HepG2 (cell line): ENCODE measurements around a stretch of chr1.

- RRBS, 2 experiments, result no CpG with 5 or more reads among the region's 11 CpGs
CAGE:
- cytosol, long polyA minus RNA, result no peak
- cytosol, long polyA plus RNA, result no peak
- long polyA plus RNA, result no peak
- nucleus, long polyA minus RNA, result no peak
- nucleus, long polyA plus RNA, result no peak
Observed at GRCh38 chr1:39086589-39087464, 60.7 kb downstream of the NDUFS5 start.

DNA sequence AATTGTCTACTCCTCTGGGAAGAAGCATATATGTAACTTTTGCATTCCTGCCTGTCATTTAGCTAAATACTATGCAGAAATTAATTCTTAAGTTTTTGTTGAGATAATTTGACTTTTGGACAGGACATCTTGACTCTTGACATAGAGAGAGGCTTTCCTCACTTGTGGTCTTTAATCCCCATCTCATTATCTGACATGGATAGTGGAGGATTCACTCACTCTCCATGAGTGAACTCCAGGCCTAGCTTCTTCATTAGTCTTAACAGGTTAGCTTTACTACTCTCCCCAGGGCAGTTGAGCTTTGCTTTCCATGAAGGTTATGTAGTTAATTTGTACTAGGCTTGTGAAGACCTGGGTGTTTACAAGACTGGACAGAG lies 87.9 kb upstream of the MACF1 start:
CAGE:
- cytosol, long polyA minus RNA, result no peak
- cytosol, long polyA plus RNA, result no peak
- long polyA plus RNA, result no peak
- nucleus, long polyA minus RNA, result no peak
- nucleus, long polyA plus RNA, result no peak

DNA sequence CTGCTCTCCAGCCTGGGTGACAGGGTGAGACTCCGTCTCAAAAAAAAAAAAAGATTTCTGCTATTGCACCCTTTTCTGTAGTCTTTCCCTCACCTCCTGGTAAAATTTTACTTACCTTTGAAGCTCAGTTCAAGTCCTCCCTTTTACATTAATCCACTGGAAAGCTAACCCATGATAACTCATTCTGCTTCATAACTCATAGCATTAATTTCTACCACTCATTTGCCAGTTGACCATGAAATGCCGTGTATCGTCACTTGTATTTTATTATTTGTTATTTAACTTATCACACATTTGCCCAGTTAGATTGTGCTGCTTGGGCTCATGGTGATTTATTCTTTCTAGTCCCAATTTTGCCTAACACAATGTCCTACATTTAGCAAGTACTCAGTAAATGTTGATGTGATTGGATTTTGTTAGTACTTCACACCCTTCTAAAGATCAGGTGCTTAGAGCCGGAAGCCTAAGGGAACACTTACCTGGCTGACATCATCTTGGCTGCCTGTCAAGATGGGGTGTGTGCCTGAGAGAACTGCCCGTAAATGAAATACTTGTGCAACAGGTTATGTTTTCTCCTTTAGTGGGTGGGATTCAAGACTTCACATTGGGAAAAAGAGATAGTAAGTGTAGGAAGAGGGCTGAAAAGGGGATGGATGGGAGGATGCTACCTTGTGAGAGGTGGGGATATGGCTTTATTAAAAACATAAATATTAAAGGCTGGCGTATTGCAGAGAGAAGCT lies 75.7 kb upstream of the MACF1 start:
- RRBS, 2 experiments, result no CpG with 5 or more reads among the region's 6 CpGs
CAGE:
- cytosol, long polyA minus RNA, result no peak
- cytosol, long polyA plus RNA, result no peak
- long polyA plus RNA, result no peak
- nucleus, long polyA minus RNA, result no peak
- nucleus, long polyA plus RNA, result no peak

GRCh38 chr1:39141125-39141639 lies 63.3 kb upstream of the MACF1 start:
- RRBS, 2 experiments, result no CpG with 5 or more reads among the region's 3 CpGs
CAGE:
- cytosol, long polyA minus RNA, result no peak
- cytosol, long polyA plus RNA, result no peak
- long polyA plus RNA, result no peak
- nucleus, long polyA minus RNA, result start-site peak on the plus strand at chr1:39141192-39141428, 11 reads
- nucleus, long polyA plus RNA, result no peak

DNA sequence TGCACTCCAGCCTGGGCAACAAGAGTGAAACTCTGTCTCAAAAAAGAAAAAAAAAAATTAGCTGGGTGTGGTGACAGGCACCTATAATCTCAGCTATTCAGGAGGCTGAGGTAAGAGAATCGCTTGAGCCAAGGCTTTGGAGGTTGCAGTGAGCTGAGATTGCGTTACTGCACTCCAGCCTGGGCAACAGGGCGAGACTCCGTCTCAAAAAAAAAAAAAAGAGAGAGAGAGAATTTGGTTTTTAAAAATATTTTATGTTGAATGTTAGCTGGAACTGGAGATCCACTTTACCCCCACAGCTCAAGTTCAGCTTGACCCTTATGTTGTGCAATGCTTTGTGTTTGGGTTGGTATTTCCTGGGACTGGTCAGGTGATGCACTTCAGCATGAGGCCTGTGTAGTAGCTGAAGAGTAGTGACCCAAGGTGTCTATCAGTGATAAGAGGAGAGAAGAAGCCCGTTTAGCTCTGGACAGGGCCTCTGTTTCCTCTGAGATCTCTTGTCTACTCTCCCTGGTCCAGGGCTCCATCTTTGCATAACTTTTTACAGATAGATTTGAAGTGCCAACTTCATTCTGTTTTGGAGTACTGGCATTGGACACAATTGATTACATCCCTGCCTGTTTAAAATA lies 36.7 kb upstream of the MACF1 start:
- RRBS, 2 experiments, result no CpG with 5 or more reads among the region's 5 CpGs
CAGE:
- cytosol, long polyA minus RNA, result no peak
- cytosol, long polyA plus RNA, result no peak
- long polyA plus RNA, result no peak
- nucleus, long polyA minus RNA, result no peak
- nucleus, long polyA plus RNA, result no peak

DNA sequence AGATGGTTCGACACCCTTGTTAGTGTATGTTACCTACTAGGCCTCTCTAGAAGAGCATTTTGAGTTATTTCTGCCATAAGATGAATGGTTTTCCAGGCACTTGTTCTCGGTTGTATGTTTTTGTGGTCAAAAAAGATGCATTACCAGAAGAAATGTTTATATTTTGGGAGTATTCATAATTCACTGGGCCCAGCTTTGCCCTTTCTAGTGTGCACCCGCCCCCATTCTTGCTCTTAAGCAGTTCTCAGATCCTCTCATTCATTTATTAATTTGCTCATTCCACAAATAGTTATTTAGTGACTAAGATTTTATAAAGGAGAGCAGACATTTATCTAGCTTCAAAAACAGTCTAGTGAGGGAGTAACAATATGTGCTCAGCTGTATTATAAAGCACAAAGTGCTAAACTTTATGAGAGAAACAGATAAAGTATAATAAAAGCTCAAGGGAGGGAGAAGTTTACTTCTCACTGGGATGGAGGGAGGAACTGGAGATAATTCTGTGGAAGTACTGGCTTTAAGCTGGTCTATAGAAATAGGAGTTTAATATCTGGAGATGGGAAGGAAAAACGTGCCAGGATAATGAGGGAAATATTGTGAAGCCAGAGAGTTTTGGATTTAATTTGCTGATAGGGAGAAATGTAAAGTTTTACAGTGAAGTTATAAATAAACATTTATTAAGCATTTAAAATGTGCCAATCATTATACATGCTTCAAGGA lies 9.2 kb upstream of the MACF1 start:
- RRBS, 2 experiments, result no CpG with 5 or more reads among the region's 4 CpGs
CAGE:
- cytosol, long polyA minus RNA, result no peak
- cytosol, long polyA plus RNA, result no peak
- long polyA plus RNA, result no peak
- nucleus, long polyA minus RNA, result no peak
- nucleus, long polyA plus RNA, result no peak

DNA sequence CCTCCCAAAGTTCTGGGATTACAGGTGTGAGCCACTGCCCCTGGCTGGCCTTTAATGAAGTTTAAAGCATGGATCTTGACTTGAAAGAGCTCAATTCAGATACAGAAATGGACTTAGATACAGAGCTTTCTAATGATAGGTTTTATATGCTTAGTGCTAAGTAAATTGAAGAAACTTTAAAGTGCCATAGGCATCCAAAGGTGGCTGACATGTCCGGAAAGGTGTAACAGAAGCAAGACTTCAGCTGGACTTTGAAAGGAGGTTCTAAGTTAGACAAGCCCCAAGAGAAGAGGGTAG lies 16.2 kb downstream of the MACF1 start:
- RRBS, 2 experiments, result no CpG with 5 or more reads among the region's 1 CpG
CAGE:
- cytosol, long polyA minus RNA, result no peak
- cytosol, long polyA plus RNA, result no peak
- long polyA plus RNA, result no peak
- nucleus, long polyA minus RNA, result no peak
- nucleus, long polyA plus RNA, result no peak

DNA sequence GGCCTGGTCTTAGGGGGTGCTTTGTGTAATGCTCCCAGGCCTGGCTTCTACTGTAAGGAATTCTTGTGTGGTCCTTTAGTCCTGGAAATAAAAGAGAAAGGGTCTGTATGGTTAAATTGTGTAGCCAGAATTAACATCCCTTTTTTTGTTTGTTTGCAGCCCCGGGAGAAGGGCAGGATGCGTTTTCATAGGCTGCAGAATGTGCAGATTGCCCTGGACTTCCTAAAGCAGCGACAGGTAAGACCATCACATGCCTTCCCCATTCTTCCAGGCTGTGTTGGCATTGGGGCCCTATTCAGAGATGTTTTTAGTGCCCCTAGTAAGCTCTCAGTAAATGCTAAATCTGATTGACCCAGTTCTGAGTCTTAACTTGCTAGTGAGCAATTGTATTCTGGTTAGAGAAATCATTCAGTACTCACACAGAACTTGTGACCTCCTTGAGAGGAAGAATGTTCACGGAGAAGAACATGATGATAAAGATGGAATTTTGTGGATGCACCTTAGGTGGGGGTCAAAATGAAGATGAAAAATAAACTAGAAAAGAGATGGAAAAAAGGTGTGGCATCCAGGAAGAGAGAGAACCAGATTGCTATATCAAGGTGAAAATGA lies 49.7 kb downstream of the MACF1 start:
- RRBS, 2 experiments, result no CpG with 5 or more reads among the region's 4 CpGs
CAGE:
- cytosol, long polyA minus RNA, result no peak
- cytosol, long polyA plus RNA, result no peak
- long polyA plus RNA, result no peak
- nucleus, long polyA minus RNA, result no peak
- nucleus, long polyA plus RNA, result no peak

DNA sequence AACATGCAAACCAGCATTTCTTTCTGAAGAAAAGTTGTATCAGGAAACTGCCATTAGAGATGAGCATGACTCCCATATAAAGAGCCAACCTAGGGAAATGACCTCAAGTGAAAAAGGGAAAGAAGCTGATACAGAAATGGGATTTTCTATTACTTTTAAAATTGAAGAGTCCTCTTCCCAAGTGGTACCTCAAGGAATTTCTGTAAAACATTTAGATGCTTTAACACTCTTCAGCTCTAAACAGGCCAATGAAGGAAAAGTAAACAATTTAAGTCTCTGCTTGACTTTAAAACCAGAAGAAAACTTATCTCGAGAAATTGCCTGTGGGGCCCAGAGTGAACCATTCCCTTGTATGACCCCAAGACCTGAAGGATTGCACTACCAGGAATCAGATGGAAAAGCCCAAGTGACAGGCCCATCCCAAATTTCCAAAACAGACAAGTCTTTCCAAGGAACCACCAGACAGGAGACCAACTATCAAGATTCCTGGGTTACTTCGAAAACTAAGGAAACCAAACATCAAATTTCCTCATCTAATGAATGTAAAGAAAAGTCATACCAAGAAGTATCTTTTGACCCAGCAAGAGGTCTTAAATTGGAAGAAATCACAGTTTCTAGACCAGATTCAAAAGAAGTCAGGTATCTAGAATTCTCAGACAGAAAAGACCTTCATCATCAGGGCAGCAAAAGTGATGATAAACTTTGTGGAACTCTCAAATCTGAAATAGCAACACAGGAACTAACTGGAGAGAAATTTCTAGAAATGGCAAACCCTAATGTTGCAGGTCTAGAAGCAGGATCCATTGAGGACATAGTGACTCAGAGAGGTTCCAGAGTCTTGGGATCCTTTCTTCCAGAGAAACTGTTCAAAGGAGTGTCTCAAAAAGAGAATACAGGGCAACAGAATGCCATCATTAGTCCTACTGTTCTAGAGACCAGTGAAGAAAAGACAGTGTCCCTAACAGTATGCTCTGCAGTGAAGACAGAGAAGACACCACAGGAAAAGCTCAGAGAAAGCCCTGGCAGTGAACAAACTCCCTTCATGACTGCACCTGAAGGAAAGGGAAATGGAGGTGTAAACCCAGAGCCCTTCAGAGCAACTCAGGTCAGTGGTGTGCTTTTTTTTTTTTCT lies 131.4 kb downstream of the MACF1 start:
- RRBS, 2 experiments, result no CpG with 5 or more reads among the region's 2 CpGs
CAGE:
- cytosol, long polyA minus RNA, result no peak
- cytosol, long polyA plus RNA, result no peak
- long polyA plus RNA, result no peak
- nucleus, long polyA minus RNA, result no peak
- nucleus, long polyA plus RNA, result no peak

DNA sequence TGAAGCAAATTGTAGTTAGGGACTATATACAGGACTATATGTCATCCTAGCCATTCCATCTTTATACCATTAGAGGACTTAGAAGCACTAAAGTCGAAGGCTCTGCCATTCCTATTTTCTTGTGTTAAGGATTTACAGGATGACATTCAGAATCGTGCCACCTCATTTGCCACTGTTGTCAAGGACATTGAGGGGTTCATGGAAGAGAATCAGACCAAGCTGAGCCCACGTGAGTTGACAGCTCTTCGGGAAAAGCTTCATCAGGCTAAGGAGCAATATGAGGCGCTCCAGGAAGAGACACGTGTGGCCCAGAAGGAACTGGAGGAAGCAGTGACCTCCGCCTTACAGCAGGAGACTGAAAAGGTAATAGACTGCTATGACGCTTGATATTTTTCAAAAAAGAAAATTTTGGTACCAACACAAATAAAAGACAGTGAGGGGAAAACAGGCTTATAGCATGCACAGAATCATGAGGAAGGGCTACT lies 140.7 kb upstream of the BMP8A start:
- RRBS, 2 experiments, result no CpG with 5 or more reads among the region's 8 CpGs
CAGE:
- cytosol, long polyA minus RNA, result no peak
- cytosol, long polyA plus RNA, result no peak
- long polyA plus RNA, result no peak
- nucleus, long polyA minus RNA, result no peak
- nucleus, long polyA plus RNA, result no peak

GRCh38 chr1:39387292-39387811 lies 104.1 kb upstream of the BMP8A start:
- RRBS, 2 experiments, result no CpG with 5 or more reads among the region's 5 CpGs
CAGE:
- cytosol, long polyA minus RNA, result no peak
- cytosol, long polyA plus RNA, result no peak
- long polyA plus RNA, result no peak
- nucleus, long polyA minus RNA, result no peak
- nucleus, long polyA plus RNA, result no peak

- RRBS, 2 experiments, result no CpG with 5 or more reads among the region's 15 CpGs
CAGE:
- cytosol, long polyA minus RNA, result no peak
- cytosol, long polyA plus RNA, result no peak
- long polyA plus RNA, result no peak
- nucleus, long polyA minus RNA, result no peak
- nucleus, long polyA plus RNA, result no peak
Observed at GRCh38 chr1:39407055-39408143, 84.0 kb upstream of the BMP8A start.

DNA sequence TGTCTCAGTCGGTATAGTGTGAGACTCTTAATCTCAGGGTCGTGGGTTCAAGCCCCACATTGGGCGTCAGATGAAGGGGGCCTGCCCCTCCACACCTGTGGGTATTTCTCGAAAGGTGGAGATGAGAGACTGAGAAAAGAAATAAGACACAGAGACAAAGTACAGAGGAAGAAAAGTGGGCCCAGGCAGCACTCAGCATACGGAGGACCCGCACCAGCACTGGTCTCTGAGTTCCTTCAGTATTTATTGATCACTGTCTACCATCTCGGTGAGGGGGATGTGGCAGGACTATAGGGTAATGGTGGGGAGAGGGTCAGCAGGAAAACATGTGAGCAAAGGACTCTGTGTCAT lies 13.1 kb downstream of the BMP8A start:
- RRBS, 2 experiments, result no CpG with 5 or more reads among the region's 7 CpGs
CAGE:
- cytosol, long polyA minus RNA, result no peak
- cytosol, long polyA plus RNA, result no peak
- long polyA plus RNA, result no peak
- nucleus, long polyA minus RNA, result no peak
- nucleus, long polyA plus RNA, result no peak

- RRBS, 2 experiments, result no CpG with 5 or more reads among the region's 16 CpGs
CAGE:
- cytosol, long polyA minus RNA, result no peak
- cytosol, long polyA plus RNA, result no peak
- long polyA plus RNA, result no peak
- nucleus, long polyA minus RNA, result no peak
- nucleus, long polyA plus RNA, result no peak
Observed at GRCh38 chr1:39832104-39832959, 43.7 kb upstream of the BMP8B start.

DNA sequence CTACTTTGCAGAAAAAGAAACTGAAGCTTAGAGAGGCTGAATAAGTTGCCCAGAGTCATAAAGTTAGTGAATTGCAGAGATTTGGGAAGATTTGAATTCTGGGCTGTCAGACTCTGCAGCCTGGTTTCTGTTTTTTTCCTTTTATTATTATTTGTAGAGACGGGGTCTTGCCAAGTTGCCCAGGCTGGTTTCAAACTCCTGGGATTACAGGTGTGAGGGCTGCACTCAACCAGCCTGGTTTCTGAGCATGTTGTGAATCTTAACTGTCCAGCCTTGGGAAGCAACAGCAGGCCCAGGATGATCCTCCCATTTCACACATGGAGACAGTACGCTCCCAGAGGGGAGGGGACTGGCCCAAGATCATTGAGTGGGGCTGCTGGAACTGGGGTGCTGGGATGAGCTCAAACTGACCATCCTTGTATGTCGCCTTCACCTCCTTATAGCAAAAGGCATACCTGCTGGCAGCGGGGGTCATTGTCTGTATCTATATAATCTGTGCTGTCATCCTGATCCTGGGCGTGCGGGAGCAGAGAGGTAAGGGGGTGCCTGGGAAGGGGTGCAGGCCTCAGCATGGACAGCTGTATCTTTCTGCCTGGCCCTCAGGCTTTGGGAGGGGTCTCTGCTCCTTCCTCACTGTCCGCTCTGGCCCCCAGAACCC lies 11.3 kb downstream of the MFSD2A start:
- RRBS, 2 experiments, result no CpG with 5 or more reads among the region's 7 CpGs
CAGE:
- cytosol, long polyA minus RNA, result no peak
- cytosol, long polyA plus RNA, result no peak
- long polyA plus RNA, result no peak
- nucleus, long polyA minus RNA, result no peak
- nucleus, long polyA plus RNA, result no peak

DNA sequence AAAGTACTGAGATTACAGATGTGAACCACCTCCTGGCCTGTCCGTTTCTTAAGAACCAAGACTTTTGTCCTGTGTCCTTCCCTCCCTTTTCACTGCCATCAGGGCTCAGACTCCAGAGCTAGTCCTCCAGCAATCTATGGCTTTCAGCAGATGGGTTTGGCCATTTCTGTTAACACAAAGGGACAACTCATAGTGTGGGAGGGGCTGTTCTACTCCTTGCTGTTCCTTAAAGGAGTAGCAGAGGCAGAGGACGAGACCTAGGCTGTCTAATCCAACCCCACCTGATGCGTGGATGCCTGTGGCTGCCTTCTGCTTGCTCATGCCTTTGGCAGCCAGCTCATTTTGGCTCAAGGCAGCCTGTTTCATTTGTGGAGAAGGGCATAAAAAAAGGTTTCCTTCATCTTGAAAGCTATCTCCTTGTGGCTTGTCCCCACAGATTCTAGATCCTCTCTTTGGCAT lies 27.0 kb downstream of the MFSD2A start:
- RRBS, 2 experiments, result no CpG with 5 or more reads among the region's 3 CpGs
CAGE:
- cytosol, long polyA minus RNA, result no peak
- cytosol, long polyA plus RNA, result no peak
- long polyA plus RNA, result no peak
- nucleus, long polyA minus RNA, result no peak
- nucleus, long polyA plus RNA, result no peak

GRCh38 chr1:40095786-40096350 lies 1.2 kb downstream of the PPT1 start:
- RRBS, 2 experiments, result no CpG with 5 or more reads among the region's 3 CpGs
CAGE:
- cytosol, long polyA minus RNA, result no peak
- cytosol, long polyA plus RNA, result no peak
- long polyA plus RNA, result no peak
- nucleus, long polyA minus RNA, result no peak
- nucleus, long polyA plus RNA, result no peak

DNA sequence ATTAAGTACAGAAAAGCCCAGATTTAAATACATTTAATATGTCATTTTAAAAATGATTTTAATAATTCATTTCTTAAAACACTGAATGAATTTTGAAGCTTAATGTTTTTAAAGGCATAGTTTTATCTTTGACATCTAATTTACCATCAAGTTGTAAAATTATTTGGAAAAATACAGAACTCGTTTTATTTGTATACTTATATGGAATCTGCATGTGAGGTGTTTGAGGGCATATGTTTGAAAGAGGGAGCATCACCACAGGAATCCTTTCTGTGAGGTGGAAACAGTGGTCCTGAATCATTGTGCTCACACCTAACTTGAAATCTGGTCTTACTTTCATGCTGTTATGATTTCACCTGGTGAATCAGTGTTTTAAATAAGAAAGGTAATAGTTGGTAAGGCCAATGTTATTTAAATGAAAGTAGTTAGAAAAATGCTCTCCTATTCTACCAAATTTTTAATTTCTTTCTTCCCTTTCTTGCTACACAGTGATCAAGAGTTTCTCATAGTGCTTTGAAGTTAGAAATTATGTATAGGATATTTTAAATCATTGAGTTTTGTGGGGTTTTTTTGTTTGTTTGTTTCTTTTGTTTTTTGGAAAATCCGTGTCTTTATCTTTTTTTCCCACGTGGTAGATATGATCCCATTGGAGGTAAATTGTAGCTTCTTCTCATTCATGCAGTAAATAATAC lies 24.2 kb downstream of the COL9A2 start:
- RRBS, 2 experiments, result no CpG with 5 or more reads among the region's 3 CpGs
CAGE:
- cytosol, long polyA minus RNA, result no peak
- cytosol, long polyA plus RNA, result no peak
- long polyA plus RNA, result no peak
- nucleus, long polyA minus RNA, result no peak
- nucleus, long polyA plus RNA, result no peak

GRCh38 chr1:40338709-40339092 lies 21.6 kb upstream of the COL9A2 start:
- RRBS, 2 experiments, result no CpG with 5 or more reads among the region's 11 CpGs
CAGE:
- cytosol, long polyA minus RNA, result no peak
- cytosol, long polyA plus RNA, result no peak
- long polyA plus RNA, result no peak
- nucleus, long polyA minus RNA, result no peak
- nucleus, long polyA plus RNA, result no peak

DNA sequence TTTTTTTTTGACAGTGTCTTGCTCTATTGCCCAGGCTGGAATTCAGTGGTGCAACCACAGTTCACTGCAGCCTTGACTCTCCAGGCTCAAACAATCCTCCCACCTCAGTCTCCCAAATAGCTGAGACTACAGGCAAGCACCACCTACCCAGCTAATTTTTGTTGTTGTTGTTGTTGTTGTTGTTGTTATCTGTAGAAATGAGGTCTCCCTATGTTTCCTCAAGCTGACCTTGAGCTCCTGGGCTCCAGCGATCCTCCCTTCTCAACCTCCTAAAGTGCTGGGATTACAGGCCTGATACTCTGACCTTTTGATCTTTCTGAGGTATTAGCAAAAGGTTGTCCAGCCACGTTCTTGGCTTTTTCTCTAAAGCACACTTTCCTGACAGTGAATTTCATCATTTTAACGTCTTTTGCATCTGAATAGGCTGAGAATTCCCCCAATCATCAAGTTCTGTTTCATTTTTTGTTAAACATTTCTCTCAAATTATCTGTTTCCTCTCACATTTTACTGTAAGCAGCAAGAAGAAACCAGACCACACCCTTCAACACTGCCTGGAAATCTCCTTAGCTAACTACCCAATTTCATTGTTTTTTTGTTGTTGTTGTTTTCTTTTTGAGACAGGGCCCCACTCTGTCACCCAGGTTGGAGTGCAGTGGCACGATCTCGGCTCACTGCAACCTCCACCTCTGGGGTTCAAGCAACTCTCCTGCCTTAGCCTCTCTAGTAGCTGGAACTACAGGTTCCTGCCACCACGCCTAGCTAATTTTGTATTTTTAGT lies 25.0 kb upstream of the COL9A2 start:
- RRBS, 2 experiments, result no CpG with 5 or more reads among the region's 6 CpGs
CAGE:
- cytosol, long polyA minus RNA, result no peak
- cytosol, long polyA plus RNA, result no peak
- long polyA plus RNA, result no peak
- nucleus, long polyA minus RNA, result no peak
- nucleus, long polyA plus RNA, result no peak